Liver (tissue), 9 donors: ENCODE measurements around the genes NAGS, G6PC3 and HDAC5.

- PRO-cap, 5 experiments: no peak in any of the 5 experiments
- RAMPAGE, long total RNA, 2 experiments: no peak in any of the 2 experiments
- RRBS: 30% methylated on average over 5 of the region's 84 CpGs
These were observed 781 bp downstream of the PYY start for GRCh38 chr17:43952663-43953655.

DNA sequence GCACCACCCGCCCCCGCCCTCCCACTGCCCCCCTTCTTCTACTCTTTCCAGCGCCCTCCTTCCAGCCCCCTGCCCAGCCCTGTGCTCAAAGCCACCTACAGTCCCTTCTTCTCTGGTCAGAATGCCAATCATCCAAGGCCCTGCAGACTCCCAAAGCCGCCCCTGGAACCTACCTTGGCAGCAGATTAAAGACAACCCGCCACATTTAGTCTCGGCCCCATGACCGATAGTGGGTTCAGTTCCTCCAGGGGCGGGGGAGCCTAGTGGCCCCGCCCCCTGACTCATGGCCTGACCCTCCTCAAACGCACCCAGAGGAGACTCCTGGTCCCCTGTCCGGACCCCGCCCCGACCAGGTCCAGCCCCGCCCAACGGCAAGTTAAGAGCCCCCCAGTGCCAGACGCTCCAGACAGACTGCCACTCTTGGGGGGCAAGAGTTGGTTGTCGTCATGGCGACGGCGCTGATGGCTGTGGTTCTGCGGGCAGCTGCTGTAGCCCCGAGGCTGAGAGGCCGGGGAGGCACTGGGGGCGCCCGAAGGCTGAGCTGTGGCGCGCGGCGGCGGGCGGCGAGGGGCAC lies at the start of gene NAGS:
NAGS (plus strand) TSS at position 405 of the 574 bp plus-strand sequence.
- PRO-cap, 5 experiments: peak in 5 of 5 experiments; most common plus-strand start position 405 of the sequence (in 4); most common minus-strand start position 176 of the sequence (in 3)
- RAMPAGE, long total RNA, 2 experiments: no peak in any of the 2 experiments
- RRBS: 4% methylated on average over 10 of the region's 32 CpGs

GRCh38 chr17:44019210-44020109 lies 4.7 kb upstream of the TMEM101 start:
- PRO-cap, 5 experiments: no peak in any of the 5 experiments
- RAMPAGE, long total RNA, 2 experiments: no peak in any of the 2 experiments
- RRBS: 73% methylated on average over 1 of the region's 14 CpGs

DNA sequence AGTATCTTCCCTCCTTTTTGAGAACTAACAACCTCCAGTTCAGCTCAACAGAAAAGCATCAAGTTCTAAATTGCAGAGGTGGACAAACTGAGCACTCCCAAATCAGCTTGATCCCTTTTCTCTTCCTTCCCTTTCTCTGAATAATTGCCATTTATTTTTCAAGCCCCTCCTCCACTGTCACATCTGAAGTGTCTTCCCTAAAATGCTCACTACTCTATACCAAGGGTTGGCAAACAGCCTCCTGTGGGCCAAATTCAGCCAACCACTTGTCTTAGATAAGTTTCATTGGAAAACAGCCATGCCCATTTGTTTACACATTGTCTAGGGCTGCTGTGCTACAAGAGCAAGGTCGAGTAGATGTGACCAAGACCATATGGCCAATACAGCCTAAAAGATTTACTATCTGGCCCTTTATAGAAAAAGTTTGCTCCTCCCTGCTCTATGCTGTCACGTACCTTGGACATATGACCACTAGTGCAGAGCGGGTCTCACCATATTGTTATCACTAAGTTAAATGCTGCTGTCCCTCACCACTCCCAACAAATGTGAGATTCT lies 13.4 kb downstream of the LSM12 start:
- PRO-cap, 5 experiments: no peak in any of the 5 experiments
- RAMPAGE, long total RNA, 2 experiments: no peak in any of the 2 experiments
- RRBS: no CpG with 5 or more reads among the region's 3 CpGs

- PRO-cap, 5 experiments: peak in 5 of 5 experiments; most common plus-strand start chr17:44070773 (in 5); most common minus-strand start chr17:44070638 (in 3)
- RAMPAGE, long total RNA, 2 experiments: no peak in any of the 2 experiments
- RRBS: 3% methylated on average over 16 of the region's 56 CpGs
These were observed at the start of gene G6PC3 for GRCh38 chr17:44070455-44071568. Gene G6PC3 (plus strand): TSS chr17:44070735.

DNA sequence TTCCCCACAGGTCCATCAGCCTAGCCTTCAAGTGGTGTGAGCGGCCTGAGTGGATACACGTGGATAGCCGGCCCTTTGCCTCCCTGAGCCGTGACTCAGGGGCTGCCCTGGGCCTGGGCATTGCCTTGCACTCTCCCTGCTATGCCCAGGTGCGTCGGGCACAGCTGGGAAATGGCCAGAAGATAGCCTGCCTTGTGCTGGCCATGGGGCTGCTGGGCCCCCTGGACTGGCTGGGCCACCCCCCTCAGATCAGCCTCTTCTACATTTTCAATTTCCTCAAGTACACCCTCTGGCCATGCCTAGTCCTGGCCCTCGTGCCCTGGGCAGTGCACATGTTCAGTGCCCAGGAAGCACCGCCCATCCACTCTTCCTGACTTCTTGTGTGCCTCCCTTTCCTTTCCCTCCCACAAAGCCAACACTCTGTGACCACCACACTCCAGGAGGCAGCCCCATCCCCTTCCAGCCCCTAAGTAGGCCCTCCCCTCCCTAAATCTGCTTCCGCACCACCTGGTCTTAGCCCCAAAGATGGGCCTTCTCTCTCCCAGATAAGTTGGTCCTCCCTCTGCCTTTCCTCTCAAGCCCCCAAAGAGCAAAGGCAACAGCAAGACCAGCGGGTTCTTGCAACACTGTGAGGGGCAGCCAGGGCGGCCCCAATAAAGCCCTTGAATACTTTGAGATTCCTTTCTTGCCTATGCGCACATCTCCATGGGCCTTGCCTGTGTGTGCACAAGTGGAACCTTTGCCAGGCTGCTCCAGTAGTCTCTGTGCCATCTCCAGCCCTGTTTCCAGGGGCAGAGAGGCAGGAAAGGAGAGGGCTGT lies 5.3 kb downstream of the G6PC3 start:
- PRO-cap, 5 experiments: no peak in any of the 5 experiments
- RAMPAGE, long total RNA, 2 experiments: no peak in any of the 2 experiments
- RRBS: no CpG with 5 or more reads among the region's 12 CpGs

GRCh38 chr17:44122734-44123736 lies at the start of gene HDAC5:
Gene HDAC5 (minus strand): TSS chr17:44123641.
- PRO-cap, 5 experiments: peak in 5 of 5 experiments; most common minus-strand start chr17:44123638 (in 2)
- RAMPAGE, long total RNA, 2 experiments: no peak in any of the 2 experiments
- RRBS: 1% methylated on average over 48 of the region's 85 CpGs

DNA sequence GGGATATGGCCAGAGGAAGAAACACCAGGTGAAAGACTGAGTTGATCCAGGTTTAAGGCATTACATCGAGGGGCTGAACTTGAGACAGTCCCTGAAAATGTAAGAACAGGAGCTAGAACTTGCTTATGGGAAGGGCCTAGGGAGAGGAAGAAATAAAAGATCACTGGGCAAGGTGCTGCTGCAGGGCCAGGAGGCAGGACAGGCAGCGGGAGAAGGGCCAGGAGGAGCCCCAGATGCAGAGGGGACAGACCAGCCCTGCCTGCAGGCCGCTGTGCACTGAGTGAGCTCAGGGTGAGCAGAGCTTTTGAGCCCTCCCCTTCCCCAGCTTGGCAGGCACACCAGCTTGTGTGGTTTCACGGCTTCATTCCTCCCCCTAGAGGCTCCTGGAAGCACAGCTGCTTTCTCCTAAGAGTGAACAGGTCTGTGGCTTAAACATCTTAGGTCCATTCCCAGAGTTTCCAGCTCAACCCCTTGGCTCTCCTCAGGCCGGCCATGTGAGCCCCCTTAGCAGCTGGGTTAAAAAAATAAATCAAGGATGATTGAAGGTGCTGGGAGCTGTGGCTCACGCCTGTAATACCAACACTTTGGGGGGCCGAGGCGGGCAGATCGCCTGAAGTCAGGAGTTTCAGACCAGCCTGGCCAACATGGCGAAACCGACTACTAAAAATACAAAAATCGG lies 2.1 kb upstream of the ASB16 start:
- PRO-cap, 5 experiments: no peak in any of the 5 experiments
- RAMPAGE, long total RNA, 2 experiments: no peak in any of the 2 experiments
- RRBS: no CpG with 5 or more reads among the region's 12 CpGs

DNA sequence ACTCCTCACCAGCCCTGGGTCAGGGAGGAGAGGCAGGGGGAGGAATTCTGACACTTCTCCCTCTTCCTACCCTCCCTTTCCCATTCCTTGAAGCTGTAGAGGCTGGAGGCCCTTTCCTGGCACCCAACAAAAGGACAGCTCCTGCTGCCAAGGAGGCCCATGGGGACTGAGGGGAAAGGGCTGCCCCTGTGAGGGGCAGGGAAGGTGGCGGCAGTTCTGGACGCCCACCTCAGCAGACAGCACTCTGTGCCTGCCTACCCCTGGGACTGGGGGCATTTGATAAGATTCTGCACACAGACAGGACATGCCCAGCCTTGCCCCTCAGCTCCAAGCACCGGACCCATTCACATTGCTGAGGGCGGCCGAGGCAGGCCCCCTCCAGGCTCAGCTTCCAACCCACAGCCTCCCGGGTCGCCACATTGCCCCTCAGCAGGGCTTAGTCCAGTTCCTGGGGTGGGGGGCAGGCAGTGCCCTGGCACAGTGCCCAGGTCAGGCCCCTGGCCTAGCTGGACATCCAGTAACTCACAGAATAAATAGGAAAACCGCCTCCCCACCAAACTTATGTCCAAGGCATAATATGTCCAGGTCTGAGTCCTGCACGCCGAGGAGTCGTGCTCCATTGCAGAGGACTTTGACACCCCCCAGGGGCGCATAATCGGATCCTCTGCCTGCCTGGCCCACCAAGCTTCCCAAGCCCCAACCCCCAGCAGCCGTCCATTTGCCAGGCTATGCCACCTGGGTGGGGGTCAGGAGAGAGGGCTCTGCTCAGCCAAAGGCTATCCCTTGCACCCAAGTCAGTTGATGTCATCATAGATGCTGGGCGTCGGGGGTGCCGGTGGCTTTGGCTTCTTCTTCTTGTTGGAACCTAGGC lies 6.0 kb downstream of the ATXN7L3 start:
- PRO-cap, 5 experiments: no peak in any of the 5 experiments
- RAMPAGE, long total RNA, 2 experiments: no peak in any of the 2 experiments
- RRBS: over 99% methylated on average over 3 of the region's 17 CpGs

- PRO-cap, 5 experiments: peak in 4 of 5 experiments; most common plus-strand start chr17:44199477 (in 3); most common minus-strand start chr17:44199369 (in 3)
- RAMPAGE, long total RNA, 2 experiments: no peak in any of the 2 experiments
- RRBS: 2% methylated on average over 12 of the region's 56 CpGs
These were observed 488 bp downstream of the ATXN7L3 start for GRCh38 chr17:44199144-44199648.

- PRO-cap, 5 experiments: no peak in any of the 5 experiments
- RAMPAGE, long total RNA, 2 experiments: no peak in any of the 2 experiments
- RRBS: no CpG with 5 or more reads among the region's 5 CpGs
These were observed 4.7 kb upstream of the ATXN7L3 start for GRCh38 chr17:44204327-44204932.

- PRO-cap, 5 experiments: peak in 3 of 5 experiments; most common minus-strand start chr17:44210436 (in 3)
- RAMPAGE, long total RNA, 2 experiments: no peak in any of the 2 experiments
- RRBS: 9% methylated on average over 23 of the region's 71 CpGs
These were observed 9.1 kb downstream of the UBTF start for GRCh38 chr17:44210039-44211074.

GRCh38 chr17:44217944-44218935 lies 1.2 kb downstream of the UBTF start:
- PRO-cap, 5 experiments: peak in 5 of 5 experiments; most common plus-strand start chr17:44218797 (in 3); most common minus-strand start chr17:44218554 (in 2)
- RAMPAGE, long total RNA, 2 experiments: no peak in any of the 2 experiments
- RRBS: 1% methylated on average over 14 of the region's 74 CpGs

DNA sequence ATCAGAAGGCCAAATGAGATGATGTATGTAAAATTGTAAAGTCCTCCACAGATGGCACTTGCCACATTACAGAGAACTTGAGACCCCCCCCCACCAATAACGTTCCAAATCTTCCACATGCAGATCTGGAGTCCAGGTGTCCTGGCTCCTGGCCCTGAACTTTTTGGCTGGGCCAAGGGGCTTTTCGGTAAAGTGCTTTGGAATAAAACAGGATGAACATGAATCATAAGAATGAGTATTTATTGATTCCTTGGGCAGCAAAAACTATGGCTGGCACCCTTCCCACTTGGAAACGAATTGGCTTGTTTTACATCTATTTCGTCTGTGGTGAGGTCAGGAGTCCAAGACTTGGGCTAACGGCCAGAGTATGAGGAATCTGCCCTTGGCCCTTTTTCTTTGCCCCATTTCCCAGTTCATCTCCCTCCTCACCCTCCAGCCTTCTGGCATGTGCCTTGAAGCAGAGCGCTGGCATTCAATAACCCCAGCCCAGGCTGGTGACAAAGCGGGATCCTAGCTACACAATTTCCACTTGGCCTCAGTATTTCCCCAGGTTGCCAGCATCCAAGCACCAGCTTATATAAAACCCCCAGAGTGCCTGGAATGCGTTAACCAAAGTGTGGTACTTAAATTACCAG lies 4.1 kb upstream of the UBTF start:
- PRO-cap, 5 experiments: peak in 1 of 5 experiments; most common minus-strand start position 165 of the sequence (in 1)
- RAMPAGE, long total RNA, 2 experiments: no peak in any of the 2 experiments
- RRBS: no CpG with 5 or more reads among the region's 8 CpGs

GRCh38 chr17:44279449-44280081 lies 11.6 kb upstream of the SLC4A1 start:
- PRO-cap, 5 experiments: peak in 1 of 5 experiments; most common plus-strand start chr17:44279946 (in 1); most common minus-strand start chr17:44279875 (in 1)
- RAMPAGE, long total RNA, 2 experiments: no peak in any of the 2 experiments
- RRBS: no CpG with 5 or more reads among the region's 16 CpGs

GRCh38 chr17:44308739-44308950 lies 244 bp downstream of the RUNDC3A start:
- PRO-cap, 5 experiments: no peak in any of the 5 experiments
- RAMPAGE, long total RNA, 2 experiments: no peak in any of the 2 experiments
- RRBS: 4% methylated on average over 4 of the region's 15 CpGs

DNA sequence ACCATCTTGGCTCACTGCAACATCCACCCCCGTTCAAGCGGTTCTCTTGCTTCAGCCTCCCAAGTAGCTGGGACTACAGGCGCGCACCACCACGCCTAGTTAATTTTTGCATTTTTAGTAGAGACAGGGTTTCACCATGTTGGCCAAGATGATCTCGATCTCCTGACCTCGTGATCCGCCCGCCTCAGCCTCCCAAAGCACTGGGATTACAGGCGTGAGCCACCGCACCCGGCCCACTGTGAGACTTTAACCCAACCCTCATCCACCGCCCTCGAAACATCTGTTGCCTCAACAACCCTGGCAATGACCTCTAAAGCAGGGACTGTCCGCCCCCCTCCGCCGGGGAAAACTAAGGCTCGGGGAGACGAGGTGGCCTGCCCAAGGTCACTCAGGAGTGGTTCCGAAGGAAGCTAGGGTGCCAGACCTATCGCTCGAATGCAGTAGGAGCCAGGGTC lies 890 bp downstream of the SLC25A39 start:
- PRO-cap, 5 experiments: no peak in any of the 5 experiments
- RAMPAGE, long total RNA, 2 experiments: no peak in any of the 2 experiments
- RRBS: 3% methylated on average over 6 of the region's 22 CpGs

GRCh38 chr17:44369568-44369977 lies 5.9 kb upstream of the FAM171A2 start:
- PRO-cap, 5 experiments: no peak in any of the 5 experiments
- RAMPAGE, long total RNA, 2 experiments: no peak in any of the 2 experiments
- RRBS: no CpG with 5 or more reads among the region's 13 CpGs

GRCh38 chr17:44448250-44449028 lies 54.8 kb downstream of the GPATCH8 start:
- PRO-cap, 5 experiments: no peak in any of the 5 experiments
- RAMPAGE, long total RNA, 2 experiments: no peak in any of the 2 experiments
- RRBS: no CpG with 5 or more reads among the region's 4 CpGs

DNA sequence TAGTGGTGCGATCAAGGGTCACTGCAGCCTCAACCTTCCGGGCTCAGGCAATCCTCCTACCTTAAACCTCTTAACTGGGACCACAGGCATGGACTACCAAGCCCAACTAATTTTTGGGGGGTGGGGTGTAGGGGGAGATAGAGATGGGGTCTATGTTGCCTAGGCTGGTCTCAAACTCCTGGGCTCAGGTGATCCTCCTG lies 41.6 kb downstream of the GPATCH8 start:
- PRO-cap, 5 experiments: no peak in any of the 5 experiments
- RAMPAGE, long total RNA, 2 experiments: no peak in any of the 2 experiments
- RRBS: no CpG with 5 or more reads among the region's 2 CpGs